Omental fat pad (tissue), 4 donors: ENCODE data around the gene ANKRD13B.

DNA sequence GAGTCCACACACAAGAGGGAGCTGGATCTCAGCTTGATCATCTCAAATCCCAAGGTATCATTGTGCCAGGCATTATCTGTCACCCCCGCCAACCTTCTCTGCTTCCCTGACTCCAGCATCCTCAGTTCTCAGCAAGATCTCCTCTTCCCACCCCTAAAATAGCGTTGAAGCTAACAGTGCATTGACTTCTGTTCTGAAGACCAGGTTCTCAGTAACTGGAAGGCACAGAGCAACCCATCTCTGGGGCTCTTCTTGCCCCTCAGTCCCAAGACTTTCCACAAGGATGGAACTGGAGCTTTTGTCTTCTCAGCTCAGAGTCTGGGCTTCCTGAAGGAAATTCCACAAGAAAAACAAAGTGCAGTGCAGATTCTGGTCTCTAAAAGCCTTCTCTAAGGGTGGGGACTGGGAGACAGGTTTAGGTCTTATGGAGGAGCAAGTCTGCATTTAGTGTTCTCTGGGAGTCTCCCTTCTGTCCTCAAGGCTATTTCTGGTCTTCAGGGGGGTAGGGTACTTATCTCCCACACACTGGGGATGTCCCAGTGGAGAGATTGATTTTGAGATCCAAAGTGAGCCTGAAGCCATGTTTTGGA lies 1.5 kb downstream of the FLOT2 start:
- PRO-cap, result no peak
- RAMPAGE, long total RNA, 4 experiments, result no peak in any of the 4 experiments

GRCh38 chr17:28949643-28949857 lies 1.8 kb downstream of the PHF12 start:
- PRO-cap, result no peak
- RAMPAGE, long total RNA, 4 experiments, result no peak in any of the 4 experiments

GRCh38 chr17:29079734-29080567 lies 37.0 kb downstream of the PIPOX start:
- PRO-cap, result no peak
- RAMPAGE, long total RNA, 4 experiments, result no peak in any of the 4 experiments

- PRO-cap, result no peak
- RAMPAGE, long total RNA, 4 experiments, result no peak in any of the 4 experiments
Observed at GRCh38 chr17:29124824-29125332, 55.3 kb downstream of the MYO18A start.

- PRO-cap, result no peak
- RAMPAGE, long total RNA, 4 experiments, result no peak in any of the 4 experiments
Observed at GRCh38 chr17:29140632-29141895, 39.1 kb downstream of the MYO18A start.

DNA sequence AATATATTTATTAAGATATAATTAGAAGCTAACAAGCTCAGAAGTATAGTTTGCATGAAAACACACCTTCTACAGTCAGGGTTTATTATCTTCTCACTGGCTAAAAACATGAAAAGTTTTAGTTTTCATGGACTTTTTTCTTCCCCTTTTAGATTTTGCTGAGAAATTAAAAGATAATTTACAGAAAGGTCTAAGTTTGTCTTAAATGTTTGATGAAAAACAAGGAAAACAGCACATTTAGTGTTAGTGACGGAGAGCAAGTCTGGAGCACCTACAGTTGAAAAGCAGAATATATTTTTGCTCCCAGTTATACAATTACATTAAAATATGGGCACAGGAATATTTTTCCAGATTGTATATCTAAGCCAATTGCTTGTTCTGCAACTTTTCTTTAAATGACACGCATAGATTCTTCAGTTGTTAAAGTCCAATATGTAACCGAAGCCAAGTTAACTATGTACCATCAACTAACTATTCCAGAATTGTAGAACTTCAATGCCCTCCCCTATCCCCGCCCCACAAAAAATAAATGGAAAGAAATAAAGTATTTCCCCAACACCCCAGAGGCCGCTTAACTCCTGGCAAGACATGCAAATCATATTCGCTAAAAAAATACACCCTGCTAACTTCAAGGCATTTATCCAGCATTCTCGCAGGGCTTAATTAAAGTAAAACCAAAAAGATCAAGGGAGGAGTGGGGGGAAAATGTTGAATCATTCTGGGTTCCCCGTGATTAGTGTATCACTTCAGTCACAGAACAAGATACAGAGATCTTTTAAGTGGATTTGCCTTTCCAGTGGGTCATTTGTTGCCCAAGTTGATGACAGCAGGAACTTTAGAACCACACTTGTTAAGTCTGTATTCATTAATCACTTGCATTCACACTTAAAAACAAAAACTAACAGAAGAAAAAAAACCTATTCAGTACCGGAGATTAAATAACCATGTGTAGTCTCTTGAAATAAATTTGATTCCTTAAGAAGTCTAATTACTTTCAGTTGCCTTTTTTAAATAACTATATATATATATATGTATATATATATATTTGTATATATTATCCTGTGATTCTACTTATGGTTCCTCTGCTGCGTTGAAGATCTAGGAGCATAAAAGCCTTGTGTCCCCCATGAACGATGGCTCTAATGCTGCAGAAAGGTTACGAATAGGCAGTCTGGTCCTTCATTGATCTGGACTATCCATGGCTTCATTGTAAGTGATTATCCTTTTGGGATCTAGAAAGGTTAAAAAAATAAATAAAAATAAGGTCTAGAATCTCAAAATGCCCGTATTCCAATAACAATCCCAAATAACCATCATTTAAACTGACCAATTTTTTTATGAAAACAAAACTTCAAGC lies 17.2 kb downstream of the CRYBA1 start:
- PRO-cap, result no peak
- RAMPAGE, long total RNA, 4 experiments, result no peak in any of the 4 experiments

DNA sequence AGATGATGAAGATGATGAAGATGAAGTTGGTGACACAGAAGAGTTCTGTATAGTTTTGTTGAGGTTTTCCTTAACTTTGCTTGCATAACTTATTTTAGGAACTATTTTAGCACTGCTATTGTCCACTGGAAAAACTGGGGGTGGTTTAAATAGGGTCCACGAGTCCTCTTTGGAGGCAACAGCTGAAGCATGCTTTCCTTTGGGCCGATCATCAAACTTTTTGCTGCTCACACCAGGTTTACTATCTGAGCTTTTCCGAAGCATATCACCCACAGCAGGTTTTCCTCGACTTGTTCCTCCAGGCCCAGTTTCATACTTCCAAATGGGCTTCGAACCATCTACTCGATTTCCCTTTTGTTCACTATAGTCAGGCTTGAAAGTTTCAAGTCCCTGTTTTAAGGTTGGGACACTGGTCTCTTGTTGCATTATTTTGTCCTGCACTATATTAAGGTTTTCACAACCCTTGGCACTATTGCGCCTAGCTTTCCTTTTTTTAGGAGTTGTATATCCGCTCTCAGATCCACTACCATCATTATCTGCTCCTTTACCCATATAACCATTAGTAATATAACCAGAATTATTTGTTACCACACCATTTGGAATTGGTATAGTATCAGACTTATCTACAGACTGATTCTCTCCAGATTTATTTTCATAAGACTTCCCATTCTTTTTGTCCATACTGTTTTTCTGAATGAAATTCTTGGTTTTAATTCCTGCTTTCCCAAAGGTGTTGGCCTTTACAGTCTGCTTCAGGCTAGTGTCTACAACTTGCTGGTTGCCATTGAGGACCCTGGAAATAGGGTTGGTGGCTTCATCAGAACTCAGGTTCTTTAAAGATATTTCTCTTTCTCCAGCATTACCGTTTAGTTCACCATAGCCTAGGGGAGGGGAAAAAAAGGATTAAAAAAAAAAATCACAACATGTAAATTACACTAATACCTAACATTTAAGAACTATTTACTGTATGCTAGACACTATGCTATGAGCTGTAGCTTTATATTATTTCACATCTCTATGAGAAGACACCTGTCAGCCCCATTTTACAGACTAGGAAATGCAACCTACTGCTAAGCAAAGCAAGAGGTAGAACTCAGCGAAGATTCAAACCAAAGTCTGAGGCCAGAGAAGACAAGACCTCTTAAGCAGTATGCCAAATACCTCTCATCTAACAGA lies 6.7 kb downstream of the NUFIP2 start:
- PRO-cap, result no peak
- RAMPAGE, long total RNA, 4 experiments, result no peak in any of the 4 experiments

DNA sequence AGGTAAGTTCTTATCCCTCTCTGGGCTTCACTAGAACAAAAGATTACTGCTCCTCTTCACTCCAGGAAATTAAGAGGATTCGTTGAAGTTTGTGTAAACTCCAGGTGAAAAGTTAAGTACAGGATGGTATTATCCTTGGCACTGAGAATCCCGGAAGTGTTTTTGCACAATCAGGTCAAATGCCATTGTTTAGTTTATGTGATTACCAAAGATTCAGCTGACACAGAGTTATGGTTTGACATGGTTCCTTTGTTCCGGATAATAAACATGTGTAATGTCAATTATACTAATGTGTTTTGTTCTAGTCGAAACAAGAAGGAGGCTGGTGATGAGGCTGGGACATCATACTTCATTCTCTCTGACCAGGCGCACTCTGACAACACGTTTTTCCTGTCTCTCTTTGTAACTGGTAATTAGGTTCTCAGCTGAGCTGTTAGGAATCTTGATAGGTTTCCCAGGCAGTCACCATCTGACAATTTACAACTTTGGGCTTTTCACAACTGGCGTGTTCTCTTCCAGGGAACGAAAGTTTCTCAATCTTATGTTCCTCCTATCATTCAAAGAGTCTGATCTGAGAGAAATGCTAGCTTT lies 10.8 kb upstream of the TAOK1 start:
- PRO-cap, result no peak
- RAMPAGE, long total RNA, 4 experiments, result no peak in any of the 4 experiments

DNA sequence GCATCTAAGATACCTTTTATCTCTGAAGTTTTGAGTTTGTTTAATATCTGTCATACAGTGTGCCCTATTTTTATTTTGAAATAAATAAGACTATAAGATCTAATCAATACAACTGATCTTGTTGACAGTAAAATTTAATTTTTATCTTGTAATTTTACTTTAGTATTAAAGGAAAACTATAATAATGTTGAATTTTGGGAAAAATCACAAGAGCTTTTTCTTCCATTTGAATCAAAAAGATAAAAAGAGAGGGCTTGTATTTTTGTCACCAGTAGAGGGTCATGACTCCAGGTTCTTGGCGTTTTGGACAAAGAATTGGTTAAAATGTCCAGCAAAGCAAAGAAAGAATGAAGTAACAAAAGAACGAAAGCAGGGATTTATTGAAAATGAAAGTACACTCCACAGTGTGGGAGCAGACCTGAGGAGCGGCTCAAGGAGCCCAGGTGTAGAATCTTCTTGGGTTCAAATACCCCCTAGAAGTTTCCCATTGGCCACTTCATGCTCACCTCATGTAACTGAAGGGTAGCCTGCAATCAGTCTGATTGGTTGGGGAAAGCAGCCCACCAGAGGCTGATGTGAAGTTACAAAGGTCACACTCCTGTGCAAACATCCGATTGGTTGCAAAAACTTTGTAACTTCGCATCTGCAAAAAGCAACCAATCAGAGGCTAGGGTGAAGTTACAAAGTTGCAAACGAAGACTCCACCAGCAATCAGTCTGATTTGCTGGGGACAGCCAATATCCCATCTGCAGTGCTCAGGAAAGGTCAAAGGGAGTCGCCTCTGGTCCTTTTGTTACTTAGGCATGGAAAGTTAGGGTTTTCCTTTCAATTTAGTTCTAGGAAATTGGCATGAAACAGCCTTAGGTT lies 39.9 kb downstream of the TAOK1 start:
- PRO-cap, result no peak
- RAMPAGE, long total RNA, 4 experiments, result no peak in any of the 4 experiments

DNA sequence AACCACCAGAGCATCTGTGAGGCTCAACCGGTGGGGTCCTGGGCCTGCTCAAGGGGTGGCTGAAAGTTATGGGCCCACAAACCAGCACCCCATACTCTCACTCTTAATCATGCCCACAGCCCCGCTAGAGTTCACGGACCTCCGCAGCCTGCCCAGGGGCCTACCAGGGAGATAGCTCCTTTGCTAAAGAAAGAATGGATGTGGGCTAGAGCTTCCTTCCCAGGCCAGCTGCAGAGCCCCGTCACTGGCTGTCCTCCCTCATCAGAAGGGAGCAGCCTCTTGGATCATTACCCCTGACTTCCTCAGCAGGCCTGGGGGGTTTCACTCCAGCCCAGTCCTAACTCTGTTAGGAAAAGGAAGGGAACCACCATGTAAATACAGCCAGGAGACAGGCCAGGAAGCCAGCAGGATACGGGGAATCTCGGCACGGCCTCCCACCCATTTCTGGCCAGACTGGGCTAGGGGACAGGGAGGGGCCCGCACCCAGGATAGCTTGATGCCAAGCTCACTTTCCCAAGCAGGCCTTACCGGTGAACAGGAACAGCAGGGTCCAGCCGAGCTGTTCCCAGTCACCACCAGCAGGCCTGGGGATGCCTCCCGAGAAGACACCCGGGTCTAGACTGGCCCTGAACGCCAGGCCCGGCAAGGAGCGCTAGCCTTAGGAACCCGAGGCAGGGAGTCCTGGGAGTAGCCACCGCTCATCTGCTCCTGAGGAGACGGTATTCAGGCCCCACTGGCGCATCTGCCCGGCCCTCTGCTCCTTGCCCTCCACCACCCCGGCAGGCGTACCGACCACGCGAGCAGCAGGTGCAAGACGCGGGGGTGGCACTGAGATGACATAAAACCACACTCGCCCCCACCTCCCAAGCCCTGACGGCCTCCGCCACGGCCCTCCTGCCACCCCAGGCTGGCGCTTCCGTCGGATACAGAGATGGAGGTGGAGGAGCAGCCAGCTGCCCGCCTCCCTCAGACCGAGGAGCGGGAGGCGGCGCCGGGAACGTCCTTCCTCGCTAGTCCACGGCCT lies 1.0 kb downstream of the GIT1 start:
- PRO-cap, result no peak
- RAMPAGE, long total RNA, 4 experiments, result no peak in any of the 4 experiments

- PRO-cap, result no peak
- RAMPAGE, long total RNA, 4 experiments, result no peak in any of the 4 experiments
Observed at GRCh38 chr17:29592626-29593799, at the start of gene ANKRD13B. Gene ANKRD13B, plus strand, starts transcription at chr17:29593132.

GRCh38 chr17:29674259-29674743 lies 51.6 kb upstream of the CORO6 start:
- PRO-cap, result no peak
- RAMPAGE, long total RNA, 4 experiments, result no peak in any of the 4 experiments

DNA sequence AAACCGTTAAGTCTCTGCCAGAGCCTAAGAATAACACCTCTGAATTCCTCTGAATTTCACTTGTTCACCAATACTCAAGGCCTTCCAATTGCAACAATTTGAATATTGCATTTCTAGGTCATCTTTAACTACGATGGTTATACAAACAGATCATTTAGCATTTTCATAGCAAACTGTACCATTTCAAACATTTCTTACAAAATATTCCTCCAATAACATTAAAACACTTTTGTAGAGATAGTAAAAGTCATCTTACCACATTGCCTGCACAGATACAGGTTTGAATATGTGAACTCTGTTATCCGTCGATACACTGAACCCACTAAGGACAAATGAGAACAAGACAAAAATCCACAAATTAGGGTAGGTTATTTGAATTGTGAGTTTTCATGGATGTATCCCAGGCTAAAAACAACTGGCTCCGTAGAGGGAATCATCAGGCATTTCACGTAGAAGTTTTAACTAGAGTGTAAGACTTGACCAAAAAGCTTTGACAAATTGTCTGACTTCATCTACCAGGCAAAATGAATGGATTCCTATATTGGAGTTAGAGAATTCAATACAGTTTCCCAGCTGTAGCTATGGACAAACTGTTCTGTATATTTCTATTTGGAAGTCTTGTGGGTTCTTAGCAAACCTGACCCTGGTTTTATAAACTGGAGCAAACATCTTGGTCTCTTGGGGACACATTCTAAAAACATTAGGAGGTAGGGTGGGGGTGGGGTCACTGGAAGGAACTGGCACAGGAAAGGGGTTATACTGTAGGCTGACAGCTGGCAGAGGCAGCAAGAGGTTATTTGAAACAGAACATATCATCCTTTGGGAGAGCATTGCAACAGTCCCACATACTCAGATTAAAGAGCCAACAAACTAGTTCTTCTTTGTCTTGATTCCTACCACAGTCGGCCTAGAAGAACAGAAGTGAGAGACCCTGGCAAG lies 54.1 kb upstream of the CORO6 start:
- PRO-cap, result no peak
- RAMPAGE, long total RNA, 4 experiments, result no peak in any of the 4 experiments

DNA sequence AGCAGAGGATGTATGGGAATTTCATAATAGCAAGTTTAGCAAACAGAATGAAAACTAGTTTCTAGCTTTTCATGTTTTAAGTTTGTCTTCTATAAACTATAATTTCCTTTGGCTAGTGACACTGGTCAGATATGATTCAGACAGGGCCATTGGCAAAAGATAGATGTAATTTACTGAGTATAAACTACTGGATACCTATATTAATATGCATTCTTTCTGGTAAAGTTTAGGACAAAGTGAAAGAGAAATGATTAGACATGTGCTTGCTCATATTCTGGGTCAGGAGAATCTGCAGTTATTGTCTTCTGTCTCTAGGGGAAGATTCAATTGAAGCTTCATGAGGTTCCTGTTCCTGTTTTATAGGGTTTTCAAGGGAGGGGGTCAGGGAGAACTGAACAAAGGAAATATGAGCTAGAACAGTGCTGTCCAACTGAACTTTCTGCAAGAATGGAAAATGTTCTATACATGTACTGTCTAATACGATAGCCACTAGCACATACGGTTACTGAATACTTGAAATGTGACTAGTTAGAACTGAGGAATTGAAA lies 59.3 kb upstream of the CORO6 start:
- PRO-cap, result no peak
- RAMPAGE, long total RNA, 4 experiments, result no peak in any of the 4 experiments

GRCh38 chr17:29760710-29761796 lies 138.3 kb upstream of the CORO6 start:
- PRO-cap, result no peak
- RAMPAGE, long total RNA, 4 experiments, result no peak in any of the 4 experiments

DNA sequence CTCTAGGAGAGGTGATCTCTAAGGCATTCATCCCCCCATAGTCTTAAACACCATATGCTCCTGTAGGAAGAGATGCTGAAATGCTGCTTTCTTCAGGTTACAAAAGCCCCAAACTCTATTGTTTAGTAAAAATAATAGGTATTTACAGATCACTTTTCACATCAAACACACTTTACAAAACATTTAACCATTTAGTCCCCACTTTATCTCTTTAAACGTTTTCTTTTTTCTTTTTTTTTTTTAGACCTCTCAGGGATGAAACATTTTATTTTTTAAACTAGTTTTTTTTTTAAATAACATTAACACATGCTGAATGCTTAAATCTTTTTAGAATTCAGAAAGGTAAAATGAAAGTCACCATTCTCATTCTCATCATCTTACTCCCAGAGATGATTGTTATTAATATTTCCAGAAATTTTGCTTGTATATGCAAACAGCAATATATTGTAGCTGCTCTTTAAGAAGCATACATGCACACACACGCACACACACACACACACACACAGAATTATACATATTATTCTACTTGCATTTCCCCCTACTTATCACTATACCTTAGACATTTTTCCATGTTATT lies 144.5 kb upstream of the CORO6 start:
- PRO-cap, result no peak
- RAMPAGE, long total RNA, 4 experiments, result no peak in any of the 4 experiments

DNA sequence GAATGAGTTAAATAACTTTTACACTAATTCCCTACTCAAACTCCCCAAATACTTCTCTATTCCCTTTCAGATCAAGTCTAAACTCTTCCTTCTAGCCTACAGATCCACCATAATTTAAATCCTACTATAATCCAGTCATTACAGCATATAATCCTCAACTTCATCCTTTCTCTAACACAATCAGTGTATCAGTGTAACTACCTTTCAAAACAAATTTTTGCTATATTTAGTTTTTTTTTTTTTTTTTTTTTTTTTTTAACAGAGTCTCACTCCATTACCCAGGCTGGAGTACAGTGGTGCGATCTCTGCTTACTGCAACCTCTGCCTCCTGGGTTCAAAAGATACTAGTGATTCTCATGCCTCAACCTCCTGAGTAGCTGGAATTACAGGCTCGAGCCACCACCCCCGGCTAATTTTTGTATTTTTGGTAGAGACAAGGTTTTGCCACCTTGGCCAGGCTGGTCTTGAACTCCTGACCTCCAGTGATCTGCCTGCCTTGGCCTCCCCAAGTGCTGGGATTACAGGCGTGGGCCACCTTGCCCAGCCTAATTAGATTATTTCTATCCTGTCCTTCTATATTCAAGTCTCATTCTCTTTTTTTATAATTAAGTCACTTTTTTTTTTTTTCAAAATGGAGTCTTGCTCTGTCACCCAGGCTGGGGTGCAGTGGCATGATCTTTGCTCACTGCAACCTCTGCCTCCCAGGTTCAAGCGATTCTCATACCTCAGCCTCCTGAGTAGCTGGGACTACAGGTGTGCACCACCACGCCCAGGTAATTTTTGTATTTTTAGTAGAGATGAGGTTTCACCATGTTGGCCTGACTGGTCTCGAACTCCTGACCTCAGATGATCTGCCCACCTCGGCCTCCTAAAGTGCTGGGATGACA lies 147.4 kb upstream of the CORO6 start:
- PRO-cap, result no peak
- RAMPAGE, long total RNA, 4 experiments, result no peak in any of the 4 experiments

DNA sequence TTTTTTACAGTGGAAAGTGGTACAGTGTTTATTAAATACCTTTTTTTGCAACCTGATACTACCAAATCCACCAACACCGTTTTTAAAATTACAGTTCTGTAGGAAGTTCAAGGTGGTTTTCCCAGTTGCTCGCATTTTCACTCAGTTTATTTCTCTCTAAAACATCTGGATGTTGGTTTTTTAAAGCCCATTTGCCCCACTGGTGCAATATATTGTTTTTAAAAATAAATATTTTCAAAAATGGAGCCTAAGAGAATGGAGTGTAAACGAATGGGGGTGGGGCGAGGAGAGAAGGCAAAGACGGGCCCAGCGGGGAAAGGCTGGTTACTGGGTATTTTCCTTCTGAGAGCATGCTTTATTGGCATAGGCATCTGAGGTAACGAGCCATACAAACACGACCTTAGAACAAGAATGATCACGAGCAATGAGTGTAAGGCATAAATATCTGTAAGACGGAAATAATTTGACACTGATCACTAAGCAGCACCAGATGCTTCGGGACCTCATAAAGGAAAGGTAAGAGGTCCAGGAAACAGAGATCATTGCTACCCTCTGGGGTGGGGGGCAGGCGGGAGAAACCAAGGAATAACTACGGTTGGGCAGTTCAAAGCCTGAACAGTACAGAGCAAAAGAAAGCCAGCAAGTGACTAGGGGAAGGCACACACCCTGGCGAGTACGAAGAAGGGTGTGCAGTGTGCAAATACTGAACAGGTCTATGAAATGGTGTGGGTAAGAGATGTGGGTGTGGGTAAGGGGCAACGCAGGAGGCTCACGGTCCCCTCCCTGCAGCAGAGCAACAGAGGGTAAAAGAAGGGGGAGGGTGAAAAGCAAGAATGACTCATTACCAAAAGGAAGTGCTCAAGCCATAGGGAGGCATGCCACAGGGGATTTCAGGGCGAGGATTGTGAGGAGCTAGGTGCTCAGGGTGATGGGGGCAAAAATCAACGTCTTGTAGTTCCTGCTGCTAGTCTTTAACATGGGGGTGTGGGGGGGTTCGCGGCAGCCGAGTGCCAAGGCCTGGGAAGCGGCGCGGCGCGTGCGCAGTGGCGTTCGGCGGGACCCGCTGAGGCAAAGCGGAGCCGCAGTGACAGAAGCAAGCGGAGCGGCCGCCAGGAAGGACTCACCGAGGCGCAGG lies 847 bp downstream of the SSH2 start:
- PRO-cap, result no peak
- RAMPAGE, long total RNA, 4 experiments, result start-site peak on the plus strand in 2 of 4 experiments, centred at positions 1,056 to 1,093 of the sequence, 7 reads per replicate

GRCh38 chr17:30116308-30116613 lies 355 bp upstream of the NSRP1 start:
- PRO-cap, result no peak
- RAMPAGE, long total RNA, 4 experiments, result no peak in any of the 4 experiments

- PRO-cap, result no peak
- RAMPAGE, long total RNA, 4 experiments, result no peak in any of the 4 experiments
Observed at GRCh38 chr17:30178926-30179673, 56.4 kb downstream of the SLC6A4 start.